Lower leg skin (tissue), 2 donors: ENCODE data around the gene SEC14L1.

DNA sequence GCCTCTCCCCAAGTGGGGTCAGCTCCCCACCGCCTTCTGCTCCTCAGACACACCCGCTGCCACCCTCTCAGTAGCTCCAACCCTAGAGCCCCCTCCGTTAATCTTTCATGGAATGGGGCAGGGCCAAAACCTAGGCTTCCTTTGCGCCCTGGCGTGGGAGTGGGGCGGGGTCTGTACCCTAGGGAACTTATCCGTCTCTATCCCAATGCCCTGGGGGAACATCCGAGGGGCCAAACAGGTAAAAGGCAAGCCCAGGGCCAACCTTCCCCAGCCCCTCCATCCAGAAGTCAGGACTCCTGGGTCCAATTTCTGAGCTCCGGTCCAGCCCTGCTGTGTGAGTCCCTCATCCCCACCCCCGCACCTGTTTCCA lies 723 bp downstream of the RHBDF2 start:
- PRO-cap, result no peak
- RAMPAGE, long total RNA, 2 experiments, result no peak in any of the 2 experiments

GRCh38 chr17:76550603-76551860 lies 11.2 kb downstream of the PRCD start:
- PRO-cap, result unidirectional peak, minus-strand start at chr17:76551129
- RAMPAGE, long total RNA, 2 experiments, result no peak in any of the 2 experiments

- PRO-cap, result no peak
- RAMPAGE, long total RNA, 2 experiments, result start-site peak on the plus strand in 1 of 2 experiments, at chr17:76561314-76561387 at its widest, 21 reads per replicate
Observed at GRCh38 chr17:76560865-76561985, 21.4 kb downstream of the PRCD start.

DNA sequence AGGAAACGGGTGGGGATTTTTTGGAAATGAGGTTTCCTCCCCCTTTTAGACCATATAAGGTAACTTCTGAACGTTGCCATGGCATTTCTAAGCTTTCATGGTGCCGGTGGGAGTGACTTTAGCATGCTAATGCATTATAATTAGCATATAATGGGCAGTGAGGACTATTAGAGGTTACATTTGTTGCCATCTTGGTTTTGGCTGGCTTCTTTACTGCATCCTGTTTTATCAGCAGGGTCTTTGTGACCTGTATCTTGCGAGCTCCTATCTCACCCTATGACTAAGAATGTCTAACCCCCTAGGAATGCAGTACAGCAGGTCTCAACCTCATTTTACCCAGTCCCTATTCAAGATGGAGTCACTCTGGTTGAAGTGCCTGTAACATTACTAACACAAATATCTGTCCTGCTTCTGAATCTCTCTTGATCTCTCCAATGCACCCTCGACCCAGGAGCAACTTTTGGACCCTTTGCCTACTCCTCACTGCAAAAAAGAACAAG lies 16.2 kb upstream of the ST6GALNAC2 start:
- PRO-cap, result no peak
- RAMPAGE, long total RNA, 2 experiments, result no peak in any of the 2 experiments

DNA sequence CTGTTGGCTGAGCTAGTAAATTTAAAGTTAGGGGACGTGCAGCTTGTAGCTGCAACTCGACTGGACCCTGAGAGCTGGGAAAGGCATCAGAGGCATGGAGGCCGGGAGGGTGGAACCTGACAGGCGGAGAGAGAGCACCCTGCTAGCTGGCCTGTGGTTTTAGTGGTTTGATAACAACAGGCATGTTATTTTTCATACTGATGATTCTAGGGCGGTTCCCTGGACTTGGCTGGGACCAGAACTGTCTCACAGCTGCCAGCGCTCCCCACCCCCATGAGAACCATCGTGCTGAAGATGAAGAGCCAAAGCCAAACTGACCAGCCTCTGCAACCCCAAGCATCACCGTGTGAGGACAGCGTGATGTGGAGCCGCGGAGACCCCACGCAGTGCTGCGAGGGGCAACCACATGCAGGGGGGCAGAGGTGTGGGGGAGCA lies 28.5 kb downstream of the MXRA7 start:
- PRO-cap, result no peak
- RAMPAGE, long total RNA, 2 experiments, result no peak in any of the 2 experiments

GRCh38 chr17:76744189-76744750 lies 6.4 kb downstream of the MFSD11 start:
- PRO-cap, result no peak
- RAMPAGE, long total RNA, 2 experiments, result no peak in any of the 2 experiments

DNA sequence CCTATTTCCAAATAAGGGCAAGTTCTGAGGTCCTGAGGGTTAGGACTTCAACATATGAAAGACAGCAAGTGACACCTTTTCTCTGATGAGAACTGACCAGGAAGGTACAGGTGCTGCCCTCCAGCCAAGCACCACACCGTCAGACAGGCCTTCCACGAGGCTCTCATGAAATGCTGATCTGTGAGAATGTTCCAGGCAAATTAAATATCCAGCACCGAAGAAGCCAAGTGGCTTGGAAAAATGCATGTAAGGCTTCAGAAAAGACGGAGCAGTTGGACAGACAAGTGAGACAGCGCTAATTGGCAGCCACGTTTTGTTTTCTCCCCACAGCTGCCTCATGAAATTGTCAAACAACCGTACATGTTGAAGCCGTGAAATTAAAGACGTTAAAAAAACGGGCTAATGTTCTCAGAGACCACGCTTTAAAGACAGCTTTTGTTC lies 70.5 kb upstream of the SEC14L1 start:
- PRO-cap, result no peak
- RAMPAGE, long total RNA, 2 experiments, result no peak in any of the 2 experiments

GRCh38 chr17:77130802-77131353 lies 9.9 kb upstream of the SEC14L1 start:
- PRO-cap, result no peak
- RAMPAGE, long total RNA, 2 experiments, result no peak in any of the 2 experiments

DNA sequence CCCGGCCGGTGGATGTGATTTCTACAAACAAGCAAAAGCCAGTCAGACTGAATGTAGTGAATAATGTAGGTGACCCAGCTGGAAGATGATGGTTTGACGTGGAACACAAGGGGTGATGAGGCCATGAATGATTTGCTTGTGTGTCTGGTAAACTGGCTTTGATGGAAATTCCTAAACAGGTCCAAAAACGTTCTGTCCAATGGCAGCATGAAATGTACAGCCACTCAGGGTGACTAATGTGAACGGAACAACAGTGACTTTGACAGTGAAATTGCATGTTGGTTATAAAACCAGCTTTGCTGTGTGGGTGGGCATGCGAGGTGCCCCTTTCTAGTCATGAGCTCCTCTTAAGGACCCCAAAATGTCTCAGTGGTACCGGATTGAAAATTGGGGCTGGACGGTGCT lies 976 bp upstream of the SEC14L1 start:
- PRO-cap, result no peak
- RAMPAGE, long total RNA, 2 experiments, result no peak in any of the 2 experiments

GRCh38 chr17:77140863-77141786 lies at the start of gene SEC14L1:
Gene SEC14L1 (plus strand): TSS chr17:77140969.
- PRO-cap, result bidirectional peak, plus-strand start at chr17:77141023, minus-strand start at chr17:77140632; bidirectional peak, plus-strand start at chr17:77141394, minus-strand start at chr17:77141097; unidirectional peak, minus-strand start at chr17:77141625
- RAMPAGE, long total RNA, 2 experiments, result start-site peak on the plus strand in 1 of 2 experiments, at chr17:77140988-77141024 at its widest, 105 reads per replicate

GRCh38 chr17:77210798-77211452 lies 70.2 kb downstream of the SEC14L1 start:
- PRO-cap, result no peak
- RAMPAGE, long total RNA, 2 experiments, result no peak in any of the 2 experiments

DNA sequence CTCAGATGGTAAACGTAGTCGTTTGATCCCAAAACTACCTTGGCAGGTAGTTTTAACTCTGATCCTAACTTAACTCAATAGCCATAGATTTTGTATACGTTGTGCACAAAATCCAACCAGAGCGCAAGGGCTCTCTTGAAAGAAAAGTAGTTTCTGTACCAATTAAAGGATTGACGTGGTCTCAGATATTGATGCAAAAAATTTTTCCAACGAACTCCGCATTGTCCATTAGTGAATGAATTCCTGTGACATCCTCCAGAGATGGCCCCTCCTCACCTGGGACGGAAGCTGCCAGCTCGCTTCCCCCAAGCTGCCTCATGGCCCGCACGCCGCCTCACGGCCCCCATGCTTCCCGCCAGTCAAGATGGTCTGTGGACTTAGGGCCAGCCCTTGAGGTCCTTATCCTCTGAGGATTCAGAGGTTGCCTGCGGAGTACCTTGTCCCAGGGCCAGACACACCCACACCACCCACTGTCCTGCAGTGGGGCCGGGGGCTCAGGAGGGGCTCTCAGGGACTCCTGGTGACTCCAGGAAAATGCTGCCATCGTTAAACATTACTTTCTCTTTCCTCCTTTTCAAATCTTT lies 67.1 kb upstream of the SEPTIN9 start:
- PRO-cap, result no peak
- RAMPAGE, long total RNA, 2 experiments, result no peak in any of the 2 experiments

GRCh38 chr17:77218779-77219309 lies 62.5 kb upstream of the SEPTIN9 start:
- PRO-cap, result no peak
- RAMPAGE, long total RNA, 2 experiments, result no peak in any of the 2 experiments

- PRO-cap, result no peak
- RAMPAGE, long total RNA, 2 experiments, result no peak in any of the 2 experiments
Observed at GRCh38 chr17:77220942-77221759, 60.1 kb upstream of the SEPTIN9 start.

- PRO-cap, result no peak
- RAMPAGE, long total RNA, 2 experiments, result no peak in any of the 2 experiments
Observed at GRCh38 chr17:77313038-77313721, 31.9 kb downstream of the SEPTIN9 start.

- PRO-cap, result no peak
- RAMPAGE, long total RNA, 2 experiments, result no peak in any of the 2 experiments
Observed at GRCh38 chr17:77352440-77352904, 71.2 kb downstream of the SEPTIN9 start.

DNA sequence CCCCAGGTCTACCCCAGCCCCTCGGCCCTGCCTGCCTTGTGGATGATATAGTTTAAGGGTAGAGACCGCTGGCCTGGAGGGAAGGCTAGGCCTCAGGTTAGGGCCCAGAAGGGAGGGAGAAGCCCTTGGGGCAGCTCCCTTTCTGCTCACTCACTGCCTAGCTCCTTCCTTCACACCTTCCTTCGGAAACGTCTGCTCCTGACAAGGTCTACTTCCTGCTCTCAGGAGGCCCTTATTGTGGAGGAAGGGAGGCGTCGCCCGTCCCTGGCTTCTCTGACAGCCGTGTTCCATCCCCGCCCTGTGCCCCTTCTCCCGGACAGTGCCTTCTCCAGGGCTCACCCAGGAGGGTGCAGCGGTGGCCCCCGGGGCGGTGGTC lies 91.0 kb downstream of the SEPTIN9 start:
- PRO-cap, result no peak
- RAMPAGE, long total RNA, 2 experiments, result no peak in any of the 2 experiments

DNA sequence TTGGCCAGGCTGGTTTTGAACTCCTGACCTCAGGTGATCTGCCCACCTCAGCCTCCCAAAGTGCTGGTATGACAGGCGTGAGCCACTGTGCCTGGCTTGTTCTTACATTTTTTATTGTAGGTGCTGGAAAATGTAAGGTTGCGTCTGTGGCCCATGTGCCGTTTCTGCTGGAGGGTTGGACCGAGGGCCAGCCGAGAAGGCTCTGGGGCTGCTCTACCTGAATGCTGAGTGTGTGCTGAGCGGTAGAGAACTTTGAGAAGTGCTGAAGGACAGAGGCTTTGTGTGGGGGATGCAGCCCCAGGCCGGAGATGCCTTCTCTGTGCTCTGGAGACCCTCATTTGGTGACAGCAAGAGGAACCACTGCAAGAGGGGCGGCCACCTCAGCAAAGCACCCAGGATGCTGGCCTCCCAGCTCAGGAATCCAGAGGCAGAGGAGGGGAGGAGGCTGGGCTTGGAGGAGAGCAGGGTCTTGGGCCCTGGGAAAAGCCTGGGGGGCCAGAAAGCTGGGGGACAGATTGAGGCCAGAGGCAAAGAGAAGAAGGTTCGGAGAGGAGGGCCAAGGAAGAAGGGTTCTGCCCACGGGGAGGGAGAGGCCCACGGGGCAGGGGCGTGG lies 167.8 kb downstream of the SEPTIN9 start:
- PRO-cap, result no peak
- RAMPAGE, long total RNA, 2 experiments, result no peak in any of the 2 experiments

GRCh38 chr17:77657087-77657609 lies 301.4 kb upstream of the TNRC6C start:
- PRO-cap, result no peak
- RAMPAGE, long total RNA, 2 experiments, result no peak in any of the 2 experiments

- PRO-cap, result no peak
- RAMPAGE, long total RNA, 2 experiments, result no peak in any of the 2 experiments
Observed at GRCh38 chr17:77666366-77666792, 292.1 kb upstream of the TNRC6C start.